ENCODE measurements around a stretch of chr1.

GRCh38 chr1:154330204-154330581 is 4.9 kb downstream of the ATP8B2 start:
- RRBS, result no CpG with 5 or more reads among the region's 7 CpGs

DNA sequence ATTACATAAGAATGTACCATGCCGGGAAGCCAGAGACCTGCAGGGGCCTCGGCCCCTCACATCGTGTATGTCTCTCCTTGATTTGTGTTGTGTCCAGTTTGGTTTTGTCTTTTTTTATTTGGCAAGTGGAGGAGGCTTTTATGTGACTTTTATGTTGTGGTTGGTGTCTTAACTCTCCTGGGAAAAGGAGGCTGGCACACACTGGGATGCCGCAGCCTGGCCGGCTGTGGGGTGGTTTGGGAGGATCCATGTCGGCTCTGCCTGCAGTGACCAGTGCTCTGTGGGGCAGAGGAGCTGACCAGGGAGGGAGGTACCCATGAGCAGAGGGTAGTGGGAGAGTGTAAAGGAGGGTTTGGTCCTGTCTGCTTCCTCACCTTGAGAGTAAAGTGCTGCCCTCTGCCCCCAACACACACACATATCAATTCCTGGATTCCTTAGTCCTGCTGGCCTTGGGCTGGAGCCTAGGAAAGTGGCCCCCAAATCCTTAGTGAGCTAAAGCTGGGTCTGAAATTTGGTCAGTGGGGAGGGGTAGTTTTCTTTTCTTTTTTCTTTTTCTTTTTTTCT is 24.3 kb downstream of the ATP8B2 start:
- RRBS, result no CpG with 5 or more reads among the region's 6 CpGs

GRCh38 chr1:154406840-154407959 is 2.1 kb downstream of the IL6R start:
- RRBS, result no CpG with 5 or more reads among the region's 13 CpGs

- RRBS, result no CpG with 5 or more reads among the region's 18 CpGs
These were observed 13.3 kb downstream of the IL6R start for GRCh38 chr1:154418048-154419180.

DNA sequence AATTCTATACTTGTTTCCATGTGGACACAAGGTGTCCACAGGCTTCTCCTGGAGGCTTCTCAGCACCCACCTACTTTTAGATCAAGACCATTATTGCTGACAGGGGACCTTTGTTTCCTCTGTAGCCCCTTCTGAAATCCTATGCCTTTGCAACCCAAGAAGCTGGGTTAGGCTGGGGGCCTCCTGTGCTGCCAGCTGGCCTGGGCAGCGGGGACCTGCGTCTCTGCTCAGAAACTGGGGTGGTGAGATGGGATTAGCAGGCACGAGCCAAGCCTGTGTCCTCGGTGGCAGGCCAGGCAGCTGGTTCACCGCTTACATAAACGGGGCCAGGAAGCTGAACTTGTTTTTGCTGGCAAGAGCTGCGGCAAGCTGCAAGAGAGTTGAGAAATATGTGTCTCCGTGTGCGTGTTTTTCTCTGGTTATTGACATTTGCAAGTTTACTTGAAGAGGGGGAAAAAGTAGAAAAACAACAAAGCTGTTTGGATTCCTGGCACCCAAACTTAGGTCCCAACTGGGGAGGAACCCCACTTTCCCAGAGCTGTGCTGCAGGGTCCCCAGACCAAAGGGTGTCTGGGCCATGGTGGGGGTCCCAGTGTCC is 14.3 kb downstream of the IL6R start:
- RRBS, result no CpG with 5 or more reads among the region's 9 CpGs

DNA sequence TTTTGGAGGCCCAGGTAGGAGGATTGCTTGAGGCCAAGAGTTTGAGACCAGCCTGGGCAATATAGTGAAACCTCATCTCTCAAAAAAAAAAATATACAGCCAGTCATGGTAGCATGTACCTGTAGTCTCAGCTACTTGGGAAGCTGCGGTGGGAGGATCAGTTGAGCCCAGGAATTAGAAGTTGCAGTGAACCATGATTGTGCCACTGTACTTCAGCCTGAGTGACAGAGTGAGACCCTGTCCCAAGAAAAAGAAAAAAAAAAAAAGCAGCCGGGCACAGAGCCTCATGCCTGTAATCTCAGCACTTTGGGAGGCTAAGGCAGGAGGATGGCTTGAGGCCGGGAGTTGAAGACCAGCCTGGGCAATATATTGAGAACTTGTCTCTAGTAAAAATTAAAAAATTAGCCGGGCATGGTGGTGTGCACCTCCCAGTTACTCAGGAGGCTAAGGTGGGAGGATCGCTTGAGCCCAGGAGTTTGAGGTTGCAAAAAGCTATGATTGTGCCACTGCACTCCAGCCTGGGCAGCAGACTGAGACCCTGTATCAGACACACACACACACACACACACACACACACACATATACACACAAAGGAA is 20.5 kb downstream of the IL6R start:
- RRBS, result no CpG with 5 or more reads among the region's 5 CpGs

- RRBS, result 100% methylated on average over 3 of the region's 18 CpGs
These were observed 37.2 kb upstream of the TDRD10 start for GRCh38 chr1:154464726-154465393.

DNA sequence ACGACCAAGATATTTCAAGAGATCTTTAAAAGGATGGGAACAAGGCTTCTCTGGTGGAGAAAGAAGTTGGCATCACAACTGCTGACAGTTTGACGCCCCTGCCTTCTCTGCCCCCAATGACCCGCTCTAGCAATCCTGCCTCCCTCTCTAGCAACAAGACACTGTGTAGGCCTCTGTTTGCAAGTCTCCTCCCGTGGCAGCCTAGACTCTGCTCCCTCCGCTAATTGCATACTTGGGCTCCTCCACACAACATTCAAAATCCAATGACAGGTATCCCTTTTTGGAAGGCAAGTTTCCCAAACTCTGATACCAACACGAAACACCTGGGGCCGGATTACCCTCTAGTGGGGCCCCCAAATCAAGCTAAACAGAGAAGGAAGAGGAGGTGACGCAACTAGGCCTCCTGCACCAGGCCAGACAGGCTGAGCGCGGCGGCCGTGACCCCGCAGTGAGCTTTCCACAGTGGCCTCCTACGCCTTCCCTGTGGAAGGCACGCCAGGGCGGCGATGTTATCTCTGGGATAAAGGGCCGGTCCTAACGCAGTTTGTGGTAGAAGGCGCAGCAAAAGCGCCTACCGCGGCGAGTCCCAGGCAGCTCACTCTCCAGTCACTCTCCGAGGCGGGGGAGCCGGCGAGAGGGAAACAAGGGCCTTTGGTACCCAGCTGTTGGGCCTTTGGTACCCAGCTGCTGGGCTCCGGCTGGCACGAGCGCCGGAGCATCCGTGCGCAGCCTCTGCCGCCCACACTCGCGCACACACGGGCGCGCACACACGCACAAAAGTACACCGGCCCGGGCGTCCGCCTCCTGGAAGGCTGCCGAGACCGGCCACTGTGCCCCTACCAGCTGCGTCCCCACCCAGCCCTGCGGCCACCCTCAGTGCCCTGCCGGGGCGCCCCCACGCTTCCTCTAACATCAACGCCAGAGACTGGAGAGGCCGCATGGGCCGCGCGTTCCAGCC is 19.2 kb upstream of the ADAR start:
- RRBS, result 1% methylated on average over 24 of the region's 57 CpGs

- RRBS, result 0% methylated on average over 10 of the region's 25 CpGs
These were observed 19.9 kb upstream of the ADAR start for GRCh38 chr1:154627819-154628326.

GRCh38 chr1:154865187-154865921 is 4.7 kb downstream of the KCNN3 start:
- RRBS, result no CpG with 5 or more reads among the region's 6 CpGs

- RRBS, result no CpG with 5 or more reads among the region's 31 CpGs
These were observed 2.8 kb downstream of the KCNN3 start for GRCh38 chr1:154866981-154867982.

- RRBS, result no CpG with 5 or more reads among the region's 8 CpGs
These were observed 2.0 kb downstream of the SHC1 start for GRCh38 chr1:154968385-154969178.

GRCh38 chr1:154969243-154969792 is 1.2 kb downstream of the SHC1 start:
- RRBS, result no CpG with 5 or more reads among the region's 7 CpGs

GRCh38 chr1:154973521-154974596 is 622 bp upstream of the CKS1B start:
- RRBS, result under 1% methylated on average over 12 of the region's 55 CpGs

DNA sequence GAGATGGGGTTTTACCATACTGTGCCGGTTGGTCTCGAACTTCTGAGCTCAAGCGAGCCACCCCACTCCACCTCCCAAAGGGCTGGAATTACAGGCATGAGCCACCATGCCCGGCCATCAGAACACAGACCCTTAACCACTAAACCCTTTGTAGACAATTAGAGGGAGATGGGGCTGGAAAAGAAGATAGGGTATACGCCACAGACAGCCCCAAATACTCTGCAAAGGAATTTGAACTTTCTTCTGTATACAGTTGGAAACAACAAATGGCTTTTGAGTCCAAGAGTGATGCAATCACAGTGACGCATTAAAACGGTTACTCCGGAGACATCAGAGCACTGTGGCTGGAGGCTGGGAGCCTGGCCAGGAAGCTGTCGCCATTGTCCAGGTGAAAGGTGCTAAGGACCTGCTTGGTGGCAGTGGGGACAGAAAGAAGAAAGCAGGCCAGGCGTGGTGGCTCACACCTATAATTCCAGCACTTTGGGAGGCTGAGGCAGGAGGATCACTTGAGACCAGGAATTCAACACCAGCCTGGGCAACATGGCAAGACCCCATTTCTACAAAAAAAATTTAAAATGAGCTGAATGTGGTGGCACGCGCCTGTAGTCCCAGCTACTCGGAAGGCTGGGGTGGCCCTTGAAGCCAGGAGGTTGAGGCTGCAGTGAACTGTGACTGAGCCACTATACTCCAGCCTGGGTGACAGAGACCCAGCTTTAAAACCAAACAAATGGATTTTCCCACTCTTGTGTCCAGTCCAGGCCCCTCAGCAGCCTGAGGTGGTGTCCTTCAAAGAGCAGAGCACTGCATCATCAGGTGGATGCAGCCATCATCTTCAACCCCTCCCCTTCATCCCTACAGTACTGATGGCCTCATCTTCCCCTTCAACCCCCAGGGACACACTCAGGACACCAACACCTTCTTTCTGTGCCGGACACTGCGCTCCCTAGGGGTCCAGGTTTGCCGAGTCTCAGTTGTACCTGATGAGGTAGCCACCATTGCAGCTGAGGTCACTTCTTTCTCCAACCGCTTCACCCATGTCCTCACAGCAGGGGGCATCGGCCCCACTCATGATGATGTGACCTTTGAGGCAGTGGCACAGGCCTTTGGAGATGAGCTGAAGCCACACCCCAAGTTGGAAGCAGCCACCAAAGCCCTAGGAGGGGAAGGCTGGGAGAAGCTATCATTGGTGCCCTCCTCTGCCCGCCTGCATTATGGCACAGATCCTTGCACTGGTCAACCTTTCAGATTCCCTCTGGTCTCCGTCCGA is 4.5 kb downstream of the FLAD1 start:
- RRBS, result no CpG with 5 or more reads among the region's 21 CpGs

DNA sequence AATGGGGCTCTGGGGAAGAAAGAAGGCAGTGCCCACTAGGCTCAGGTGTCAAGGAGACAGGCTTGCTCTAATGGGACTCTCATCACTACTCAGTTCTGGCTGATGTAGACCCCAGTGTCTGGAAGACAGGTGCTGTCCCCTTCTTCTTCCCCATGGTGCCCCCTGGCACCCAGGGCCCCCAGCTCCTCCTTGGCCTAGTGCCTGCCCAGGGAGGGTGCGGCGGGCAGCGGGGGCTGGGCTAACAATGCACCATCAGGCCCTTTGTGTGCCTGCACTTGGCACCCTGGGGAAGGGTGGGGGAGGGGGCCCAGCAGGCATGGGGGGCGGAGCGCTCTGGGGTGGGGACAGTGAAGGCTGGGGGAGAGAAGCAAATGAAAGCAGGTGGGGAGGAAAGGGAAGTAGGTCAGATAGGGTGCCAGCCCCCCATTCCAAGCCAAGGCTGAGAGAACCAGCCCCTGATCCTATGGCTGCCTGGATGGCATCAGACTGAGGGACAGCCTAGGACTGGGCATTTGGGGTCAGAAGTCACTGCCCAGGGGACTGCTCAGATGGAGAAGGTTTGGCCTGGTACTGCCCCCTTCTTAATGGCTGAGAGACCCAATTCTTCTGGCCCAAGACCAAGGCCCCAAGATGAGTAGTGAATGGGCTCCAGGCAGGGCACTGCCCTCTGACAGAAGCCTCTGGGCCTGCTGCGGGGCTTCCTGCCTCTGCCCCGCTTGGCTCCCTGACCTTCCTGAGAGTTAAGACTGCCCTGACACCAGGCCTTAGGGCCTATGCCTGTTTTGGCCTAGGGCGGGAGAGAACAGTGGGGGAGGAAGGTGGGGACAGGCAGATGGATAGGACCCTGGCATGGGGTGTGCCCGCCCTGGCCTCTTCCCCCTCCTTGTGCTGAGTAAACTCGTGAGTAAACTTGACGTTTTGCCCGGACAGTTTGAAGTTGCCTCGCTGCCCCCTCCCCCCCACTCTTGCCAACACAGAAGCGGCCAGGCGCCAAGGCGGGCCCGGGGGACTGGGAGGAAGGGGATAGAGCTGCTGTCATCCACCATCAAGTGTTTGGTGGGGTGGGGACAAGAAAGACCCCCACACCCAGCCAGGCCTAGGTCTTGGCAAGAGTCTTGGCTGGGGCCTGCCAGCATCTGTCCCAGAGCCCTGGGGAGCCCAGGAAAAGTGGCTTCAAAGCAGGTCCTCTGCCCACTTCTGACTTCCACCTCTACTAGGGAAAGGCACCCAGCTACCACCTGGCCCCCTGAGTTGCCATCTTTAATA is 2.7 kb downstream of the ZBTB7B start:
- RRBS, result 86% methylated on average over 6 of the region's 17 CpGs

GRCh38 chr1:155009386-155010203 is 7.0 kb downstream of the ZBTB7B start:
- RRBS, result no CpG with 5 or more reads among the region's 11 CpGs

DNA sequence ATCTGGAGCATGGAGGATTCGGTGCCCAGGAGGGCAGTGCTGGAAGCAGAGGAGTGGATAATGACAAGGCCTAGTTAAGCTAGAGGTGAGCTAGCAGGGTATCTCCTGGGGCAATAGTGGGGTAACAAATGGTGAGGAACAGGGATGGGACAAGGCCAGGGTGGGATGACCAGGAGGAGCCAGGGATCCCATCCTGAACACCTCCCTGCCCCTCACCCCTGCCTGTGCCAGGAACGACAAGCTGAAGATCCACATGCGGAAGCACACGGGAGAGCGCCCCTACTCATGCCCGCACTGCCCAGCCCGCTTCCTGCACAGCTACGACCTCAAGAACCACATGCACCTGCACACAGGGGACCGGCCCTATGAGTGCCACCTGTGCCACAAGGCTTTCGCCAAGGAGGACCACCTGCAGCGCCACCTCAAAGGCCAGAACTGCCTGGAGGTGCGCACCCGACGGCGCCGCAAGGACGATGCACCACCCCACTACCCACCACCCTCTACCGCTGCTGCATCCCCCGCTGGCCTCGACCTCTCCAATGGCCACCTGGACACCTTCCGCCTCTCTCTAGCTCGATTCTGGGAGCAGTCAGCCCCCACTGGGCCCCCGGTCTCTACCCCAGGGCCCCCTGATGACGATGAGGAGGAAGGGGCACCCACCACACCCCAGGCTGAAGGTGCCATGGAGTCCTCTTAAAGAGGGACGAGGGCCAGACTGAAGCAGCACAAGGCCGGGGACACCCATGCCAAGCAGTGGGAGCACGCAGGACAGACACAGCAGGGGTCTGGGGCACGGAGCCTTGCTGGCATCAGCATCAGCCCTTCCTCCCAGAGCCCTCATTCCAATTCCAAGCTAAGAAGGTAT is 13.6 kb downstream of the ZBTB7B start:
- RRBS, result no CpG with 5 or more reads among the region's 28 CpGs

GRCh38 chr1:155017903-155018164 is 15.2 kb downstream of the ZBTB7B start:
- RRBS, result no CpG with 5 or more reads among the region's 3 CpGs